Thoracic aorta (tissue), 1 donor: ENCODE results near the genes TCEANC2 and FAM151A.

GRCh38 chr1:54053054-54054281 is at the start of gene TCEANC2:
TSS of gene TCEANC2 (plus strand) at chr1:54053608.
- RAMPAGE, long total RNA, result start-site peak on the minus strand at chr1:54053197-54053268, 3,245 reads; start-site peak on the plus strand at chr1:54053572-54053678, 36 reads

DNA sequence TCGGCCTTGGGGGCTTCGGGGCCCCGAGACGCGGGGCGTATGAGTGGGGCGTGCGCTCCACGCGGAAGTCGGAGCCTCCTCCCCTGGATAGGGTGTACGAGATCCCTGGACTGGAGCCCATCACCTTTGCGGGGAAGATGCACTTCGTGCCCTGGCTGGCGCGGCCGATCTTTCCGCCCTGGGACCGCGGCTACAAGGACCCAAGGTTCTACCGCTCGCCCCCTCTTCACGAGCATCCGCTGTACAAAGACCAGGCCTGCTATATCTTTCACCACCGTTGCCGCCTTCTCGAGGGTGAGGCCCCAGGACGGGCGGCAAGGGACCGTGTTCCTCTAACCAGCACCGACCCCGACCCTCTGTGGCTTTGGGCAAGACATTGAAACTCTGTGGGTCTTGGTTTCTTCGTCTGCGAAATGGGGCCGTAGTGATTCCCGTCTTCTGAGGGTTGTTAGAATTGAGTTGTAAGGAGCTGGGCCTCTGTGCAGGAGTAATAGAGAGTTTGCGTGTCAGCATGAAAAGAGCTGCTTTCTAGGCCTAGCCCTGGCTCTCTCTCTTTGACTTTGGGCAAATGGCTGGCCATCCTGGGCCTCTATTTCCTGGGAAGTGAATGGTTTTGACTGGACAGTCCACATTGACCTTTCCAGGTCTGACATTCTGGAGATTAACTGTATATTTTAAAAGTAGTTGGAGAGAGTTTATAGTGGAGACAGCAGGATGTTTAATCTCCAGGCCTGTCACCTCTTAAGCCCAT is 504 bp downstream of the MRPL37 start:
- RAMPAGE, long total RNA, result no peak

GRCh38 chr1:54253444-54254211 is 53.7 kb downstream of the MRPL37 start:
- RAMPAGE, long total RNA, result start-site peak on the minus strand at chr1:54253713-54254445, 11 reads

DNA sequence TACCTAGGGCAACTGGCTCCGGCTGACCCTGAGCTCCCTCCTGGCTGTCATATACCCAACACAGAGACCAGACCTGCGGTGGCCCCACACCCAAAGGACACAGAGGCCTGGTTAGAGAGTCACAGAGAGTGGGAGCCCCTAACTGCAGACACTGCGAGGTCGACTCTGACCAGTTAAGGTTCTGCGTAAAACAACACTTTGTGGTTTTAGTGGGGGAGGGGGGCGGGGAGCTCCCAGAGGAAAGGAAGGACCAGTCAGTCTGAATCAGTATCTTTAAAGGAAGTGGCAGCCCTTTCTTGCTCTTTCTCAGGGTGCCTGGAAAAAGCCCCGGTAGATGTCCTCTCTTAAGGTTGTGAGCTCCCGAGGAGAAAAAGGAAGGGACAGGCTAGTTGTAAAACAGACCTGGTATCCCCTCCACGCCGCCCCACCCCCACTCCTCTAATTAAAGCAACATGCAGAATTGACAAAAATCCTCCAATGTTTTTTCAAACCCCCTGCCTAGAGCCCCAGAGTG is 144.2 kb upstream of the ACOT11 start:
- RAMPAGE, long total RNA, result no peak

DNA sequence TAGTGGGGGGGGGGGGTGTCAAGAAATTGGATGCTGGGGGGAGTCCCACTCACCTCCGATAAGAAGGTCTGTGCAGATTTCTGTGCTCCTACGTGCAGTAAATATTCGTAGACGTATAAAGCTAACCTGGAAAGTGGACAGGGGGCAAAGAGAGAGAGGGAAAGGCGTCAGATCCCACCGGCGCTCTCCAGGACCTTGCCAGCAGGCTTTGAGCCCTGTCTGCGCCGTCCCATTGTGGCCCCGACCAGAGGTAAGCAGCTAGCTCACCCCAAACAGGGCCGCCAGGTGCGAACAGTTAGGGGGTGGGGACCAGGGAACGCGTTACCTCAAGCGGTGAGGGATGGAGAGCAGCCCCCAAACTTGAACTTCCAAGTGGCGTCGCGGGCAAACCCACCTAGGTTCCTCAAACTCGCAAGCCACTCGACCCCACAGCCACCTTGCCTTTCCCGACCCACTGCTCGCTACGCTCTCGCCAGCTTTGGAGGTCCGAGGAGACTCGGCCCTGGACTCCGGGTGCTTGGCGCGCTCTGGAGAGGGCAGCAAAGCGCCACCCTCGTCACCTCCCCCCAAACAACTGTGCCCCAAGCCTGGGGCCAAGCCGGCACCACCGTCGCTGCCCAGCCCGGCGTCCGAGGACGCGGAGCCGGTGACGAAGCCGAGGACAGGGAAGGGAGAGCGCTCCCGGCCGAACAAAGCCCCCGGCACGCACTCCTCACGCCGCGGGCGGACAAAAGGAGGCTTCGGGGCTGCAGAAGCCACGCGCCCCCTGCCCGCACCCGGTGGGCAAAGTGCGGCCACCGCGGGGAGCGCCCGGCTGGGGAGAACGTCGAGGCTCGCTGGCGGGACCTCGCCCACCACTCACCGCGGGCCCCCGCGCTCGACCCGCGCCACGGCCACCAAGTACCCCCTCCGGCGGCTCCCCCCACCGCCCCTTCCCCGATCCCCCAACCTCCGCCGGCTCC is 142.9 kb upstream of the ACOT11 start:
- RAMPAGE, long total RNA, result no peak

- RAMPAGE, long total RNA, result no peak
Observed at GRCh38 chr1:54413099-54413763, 134.8 kb upstream of the ACOT11 start.

- RAMPAGE, long total RNA, result no peak
Observed at GRCh38 chr1:54463551-54464025, 84.4 kb upstream of the ACOT11 start.

DNA sequence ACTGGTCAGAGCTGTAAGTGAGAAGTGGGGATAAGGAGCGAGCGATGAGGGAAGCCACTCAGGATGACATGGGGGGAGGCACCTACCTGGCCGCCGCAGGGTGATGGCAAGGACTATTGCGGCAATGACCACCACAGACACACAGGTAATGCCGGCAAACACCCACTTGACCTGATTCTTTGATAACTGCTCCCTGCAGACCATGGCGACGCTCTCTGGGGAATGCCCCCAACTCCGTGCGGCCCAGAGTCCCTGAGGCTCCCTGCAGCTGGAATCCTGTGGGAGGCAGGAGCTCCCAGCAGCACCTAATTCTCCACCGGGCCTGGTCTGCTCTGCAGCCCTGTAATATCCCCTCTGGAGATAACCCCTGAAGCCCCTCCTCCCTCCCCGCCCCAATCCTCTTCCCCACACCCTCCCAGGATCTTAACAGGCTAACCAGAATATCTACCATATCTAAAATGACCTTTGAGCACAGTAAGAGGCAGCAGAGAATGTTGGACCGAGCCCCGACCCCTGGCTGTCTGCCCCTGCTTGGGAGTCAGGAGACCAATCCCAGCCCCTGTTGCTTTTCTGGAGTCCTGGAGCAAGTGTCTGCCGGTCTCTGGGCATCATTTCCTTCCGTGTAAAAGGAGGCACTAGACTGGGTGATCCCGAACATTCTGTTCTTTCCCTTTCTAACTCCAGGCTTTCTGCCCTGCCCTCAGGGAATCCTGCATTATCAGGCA is at the start of gene FAM151A:
TSS of gene FAM151A (minus strand) at position 334 of the 725 bp plus-strand sequence.
- RAMPAGE, long total RNA, result no peak

- RAMPAGE, long total RNA, result no peak
Observed at GRCh38 chr1:54852913-54853765, 33.9 kb downstream of the DHCR24 start.

DNA sequence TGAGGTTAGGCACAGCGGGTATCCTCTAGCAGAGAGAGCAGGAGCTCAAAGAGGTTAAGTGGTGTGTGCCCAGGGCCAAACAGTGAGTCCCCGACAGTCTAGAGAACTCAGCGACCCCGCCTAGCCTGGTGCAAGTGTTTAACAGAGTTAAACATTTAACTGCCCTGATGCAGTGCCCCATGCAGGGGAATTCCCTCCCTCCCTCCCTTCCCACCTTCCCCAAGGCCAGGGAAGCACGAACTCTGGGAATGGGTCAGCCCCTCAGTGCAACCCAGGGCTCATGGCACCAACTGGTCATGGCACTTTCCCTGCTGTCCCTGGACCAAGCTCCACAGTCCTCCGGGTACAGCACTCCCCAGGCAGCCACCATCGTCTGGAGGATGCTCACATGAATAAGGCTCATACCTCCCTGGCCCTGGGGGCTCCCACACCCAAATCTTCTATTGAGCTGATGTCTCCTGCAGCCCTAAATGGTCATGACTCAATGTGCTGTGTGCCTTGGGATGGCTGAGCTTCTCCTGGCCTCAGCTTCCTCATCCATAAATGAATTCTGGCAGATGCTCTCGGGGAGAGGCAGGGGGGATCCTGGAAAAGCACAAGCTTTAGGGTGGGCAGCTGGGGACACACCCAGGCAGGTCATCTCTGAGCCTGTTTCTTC is 21.3 kb downstream of the DHCR24 start:
- RAMPAGE, long total RNA, result no peak

GRCh38 chr1:54883837-54884522 is 3.0 kb downstream of the DHCR24 start:
- RAMPAGE, long total RNA, result no peak

- RAMPAGE, long total RNA, result no peak
Observed at GRCh38 chr1:54887332-54887755, 349 bp upstream of the DHCR24 start.

GRCh38 chr1:54922797-54923247 is 35.8 kb upstream of the DHCR24 start:
- RAMPAGE, long total RNA, result no peak

DNA sequence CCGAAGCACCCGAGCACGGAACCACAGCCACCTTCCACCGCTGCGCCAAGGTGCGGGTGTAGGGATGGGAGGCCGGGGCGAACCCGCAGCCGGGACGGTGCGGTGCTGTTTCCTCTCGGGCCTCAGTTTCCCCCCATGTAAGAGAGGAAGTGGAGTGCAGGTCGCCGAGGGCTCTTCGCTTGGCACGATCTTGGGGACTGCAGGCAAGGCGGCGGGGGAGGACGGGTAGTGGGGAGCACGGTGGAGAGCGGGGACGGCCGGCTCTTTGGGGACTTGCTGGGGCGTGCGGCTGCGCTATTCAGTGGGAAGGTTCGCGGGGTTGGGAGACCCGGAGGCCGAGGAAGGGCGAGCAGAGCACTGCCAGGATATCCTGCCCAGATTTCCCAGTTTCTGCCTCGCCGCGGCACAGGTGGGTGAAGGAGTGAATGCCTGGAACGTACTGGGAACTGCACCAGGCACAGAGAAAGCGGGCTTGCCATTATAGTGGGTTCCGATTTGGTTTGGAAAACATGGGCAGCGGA is 707 bp downstream of the PCSK9 start:
- RAMPAGE, long total RNA, result no peak

DNA sequence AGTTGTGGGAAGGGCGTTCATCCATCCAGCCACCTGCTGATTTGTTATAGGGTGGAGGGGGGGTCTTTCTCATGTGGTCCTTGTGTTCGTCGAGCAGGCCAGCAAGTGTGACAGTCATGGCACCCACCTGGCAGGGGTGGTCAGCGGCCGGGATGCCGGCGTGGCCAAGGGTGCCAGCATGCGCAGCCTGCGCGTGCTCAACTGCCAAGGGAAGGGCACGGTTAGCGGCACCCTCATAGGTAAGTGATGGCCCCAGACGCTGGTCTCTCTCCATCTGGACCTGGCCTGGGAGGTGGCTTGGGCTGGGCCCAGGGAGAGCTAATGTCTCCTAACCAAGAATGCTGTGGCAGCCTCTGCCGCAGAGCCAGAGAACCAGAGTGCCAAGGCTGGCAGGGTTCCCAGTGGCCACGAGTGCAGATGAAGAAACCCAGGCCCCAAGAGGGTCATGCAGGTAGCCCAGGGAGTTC is 13.2 kb downstream of the PCSK9 start:
- RAMPAGE, long total RNA, result no peak

- RAMPAGE, long total RNA, result start-site peak on the minus strand at chr1:55067504-55067753, 26 reads
Observed at GRCh38 chr1:55066843-55067959, 27.9 kb downstream of the PCSK9 start.

GRCh38 chr1:55217346-55217839 is 2.2 kb upstream of the USP24 start:
- RAMPAGE, long total RNA, result no peak

GRCh38 chr1:55275033-55275902 is 60.1 kb upstream of the USP24 start:
- RAMPAGE, long total RNA, result no peak

GRCh38 chr1:55464394-55465056 is 249.4 kb upstream of the USP24 start:
- RAMPAGE, long total RNA, result no peak

DNA sequence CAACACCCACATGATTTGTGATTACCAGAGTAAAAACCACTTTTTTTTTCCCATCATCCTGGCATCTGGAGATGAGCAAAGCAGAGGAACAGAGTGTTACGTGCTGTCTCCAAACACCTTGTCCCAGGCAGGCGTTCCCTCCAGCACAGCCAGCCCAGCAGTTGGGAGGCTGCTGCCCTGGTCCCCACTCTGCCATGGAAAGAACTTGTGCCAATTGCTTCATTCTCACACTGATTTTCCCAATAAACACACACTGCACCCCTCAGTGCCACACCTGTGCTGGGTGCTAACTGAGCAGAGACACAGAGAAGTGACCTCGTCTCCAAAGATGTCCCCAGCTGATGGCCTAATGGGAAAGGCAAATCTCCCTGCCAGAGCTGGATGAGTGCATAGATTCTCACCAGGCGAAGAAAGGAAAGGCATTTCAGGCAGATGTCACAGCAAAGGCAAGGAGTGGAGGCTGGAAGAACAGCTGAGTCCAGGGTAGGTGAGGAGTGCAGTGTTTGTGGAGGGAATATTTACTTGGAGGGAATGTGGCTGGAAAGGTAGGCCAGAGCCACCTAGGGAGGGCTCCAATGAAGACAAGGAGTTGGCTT is 360.9 kb upstream of the USP24 start:
- RAMPAGE, long total RNA, result no peak